Helper T cell (primary cell): ENCODE measurements around a stretch of chr1.

- PRO-cap, 2 experiments, result no peak in any of the 2 experiments
Observed at GRCh38 chr1:248837376-248837803, 634 bp upstream of the ZNF672 start.

DNA sequence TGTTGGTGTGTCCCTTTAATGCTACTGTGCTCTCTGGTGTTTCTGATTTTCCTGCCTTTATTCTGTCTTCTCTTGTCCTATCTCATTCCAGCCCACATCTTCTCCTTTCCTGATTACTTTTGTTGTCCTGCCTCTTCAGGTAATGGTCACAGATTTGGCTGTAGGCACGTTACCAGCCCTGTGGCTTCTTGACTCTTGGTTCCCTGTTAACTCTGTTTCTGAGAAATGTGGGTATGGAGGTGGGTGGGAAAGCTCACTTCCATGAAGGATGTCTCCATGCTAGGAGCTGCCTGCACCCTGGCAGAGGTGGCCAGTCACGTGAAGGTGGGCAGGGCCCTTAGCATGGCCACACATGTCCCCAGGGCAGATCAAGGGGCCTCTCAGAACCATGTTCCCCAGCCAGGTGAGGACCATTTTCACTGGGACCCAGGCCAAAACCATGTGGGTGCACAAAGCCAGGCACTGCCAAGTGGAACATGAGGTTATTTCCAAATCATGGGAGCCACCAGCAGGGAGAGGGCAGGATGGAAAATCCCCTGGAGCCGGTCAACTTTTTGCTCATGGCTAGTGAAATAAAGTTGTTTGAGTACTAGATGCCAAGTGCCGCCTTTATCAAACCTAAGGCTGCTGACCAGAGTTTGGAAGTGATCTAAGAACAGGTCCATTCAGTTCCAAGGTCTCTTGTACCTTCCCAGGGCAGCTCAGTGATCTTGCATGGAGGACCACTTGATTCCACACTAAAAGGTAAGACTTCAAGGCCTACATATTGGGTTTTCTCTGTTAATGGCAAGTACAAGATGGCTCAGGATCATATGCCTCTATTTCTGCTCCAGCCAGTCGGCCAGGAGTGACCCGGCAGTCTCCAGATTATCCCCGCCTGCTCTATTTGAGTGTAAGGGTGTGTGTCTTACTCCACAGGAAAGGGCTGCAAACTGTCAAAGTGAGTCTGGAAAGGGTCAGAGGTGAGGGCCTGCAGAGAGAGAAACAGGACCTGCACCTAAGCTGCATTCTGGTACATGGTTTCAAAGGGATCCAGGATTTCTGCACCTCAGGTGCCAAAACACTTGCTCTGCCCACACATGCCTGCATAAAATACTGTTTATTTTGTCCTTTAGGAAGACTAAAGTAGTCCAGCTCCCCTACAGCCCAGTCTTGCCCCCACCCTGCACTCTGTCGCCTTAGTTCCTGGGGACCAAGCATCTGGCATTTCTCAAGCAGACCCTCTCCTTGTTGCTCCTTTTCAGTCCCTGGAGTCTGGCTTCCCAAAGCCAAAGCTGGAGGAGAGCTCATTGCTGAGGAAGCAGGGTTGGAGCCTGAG lies 9.5 kb downstream of the ZNF692 start:
- PRO-cap, 2 experiments, result no peak in any of the 2 experiments

- PRO-cap, 2 experiments, result no peak in any of the 2 experiments
Observed at GRCh38 chr1:248855084-248856084, 3.5 kb downstream of the ZNF692 start.

GRCh38 chr1:248919181-248919380 lies 13.0 kb downstream of the PGBD2 start:
- PRO-cap, 2 experiments, result no peak in any of the 2 experiments